Heart right ventricle (tissue), 2 donors: ENCODE measurements around a stretch of chr3.

GRCh38 chr3:71219815-71220492 lies 363.6 kb downstream of the FOXP1 start:
- PRO-cap, 2 experiments: no peak in any of the 2 experiments

DNA sequence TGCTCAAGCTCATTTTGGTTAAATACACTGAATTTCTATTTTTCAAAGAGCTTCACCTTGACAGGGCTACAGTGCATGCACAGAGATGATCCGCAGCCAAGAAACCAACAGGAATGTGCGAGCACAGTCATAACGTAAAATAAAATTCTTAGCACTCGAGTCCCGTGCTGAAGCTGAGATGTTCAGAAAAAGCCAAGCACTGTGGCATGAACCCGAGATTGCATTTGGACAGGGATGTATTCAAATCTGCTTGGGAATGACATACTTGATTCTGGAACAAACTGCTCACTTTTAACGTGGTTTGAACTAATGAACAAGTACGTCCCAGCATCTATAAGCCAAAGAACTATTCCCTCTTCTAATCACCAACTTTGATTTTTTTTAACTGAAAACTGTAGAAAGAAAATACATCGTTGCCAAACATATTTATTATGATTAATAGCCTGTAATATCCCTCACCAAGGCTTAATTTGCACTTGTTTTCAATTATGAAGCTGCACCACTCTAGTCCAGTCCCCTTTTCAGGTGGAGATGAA lies 340.2 kb downstream of the FOXP1 start:
- PRO-cap, 2 experiments: no peak in any of the 2 experiments

- PRO-cap, 2 experiments: no peak in any of the 2 experiments
Observed at GRCh38 chr3:71249096-71249634, 334.4 kb downstream of the FOXP1 start.

DNA sequence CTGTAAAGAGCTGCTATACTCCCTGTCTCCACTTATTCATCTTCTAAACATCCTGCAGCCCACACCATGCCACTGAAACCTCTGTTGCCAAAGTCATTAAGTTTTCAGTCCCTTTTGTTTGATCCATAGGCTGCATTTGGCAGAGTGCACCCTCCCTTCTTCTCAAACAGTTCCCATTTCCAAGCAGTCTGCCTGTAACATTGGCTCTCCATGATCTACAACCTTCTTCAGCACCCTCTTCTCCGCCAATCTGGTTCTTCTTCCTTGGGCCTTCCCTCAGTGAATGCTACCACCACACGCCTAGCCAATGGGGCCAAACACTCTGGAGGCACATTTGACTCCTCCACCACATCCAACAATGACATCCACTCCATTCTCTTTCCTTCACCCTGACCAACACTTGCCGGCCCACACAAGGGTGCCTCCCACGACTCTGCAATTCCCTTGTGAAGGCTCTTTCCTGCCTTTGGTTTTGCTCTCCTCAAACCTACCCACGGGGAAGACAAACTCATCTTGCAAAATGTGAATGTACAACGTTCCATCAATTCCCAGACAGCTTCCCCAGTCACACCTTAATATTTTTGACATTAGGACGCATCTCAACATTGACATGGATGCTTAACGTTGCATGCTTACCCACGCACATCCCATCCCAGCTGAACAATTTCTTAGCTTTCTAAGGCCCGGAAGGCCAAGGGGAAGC lies 263.8 kb downstream of the FOXP1 start:
- PRO-cap, 2 experiments: no peak in any of the 2 experiments

- PRO-cap, 2 experiments: no peak in any of the 2 experiments
Observed at GRCh38 chr3:71423097-71424031, 160.2 kb downstream of the FOXP1 start.

- PRO-cap, 2 experiments: no peak in any of the 2 experiments
Observed at GRCh38 chr3:71441910-71442825, 141.4 kb downstream of the FOXP1 start.

DNA sequence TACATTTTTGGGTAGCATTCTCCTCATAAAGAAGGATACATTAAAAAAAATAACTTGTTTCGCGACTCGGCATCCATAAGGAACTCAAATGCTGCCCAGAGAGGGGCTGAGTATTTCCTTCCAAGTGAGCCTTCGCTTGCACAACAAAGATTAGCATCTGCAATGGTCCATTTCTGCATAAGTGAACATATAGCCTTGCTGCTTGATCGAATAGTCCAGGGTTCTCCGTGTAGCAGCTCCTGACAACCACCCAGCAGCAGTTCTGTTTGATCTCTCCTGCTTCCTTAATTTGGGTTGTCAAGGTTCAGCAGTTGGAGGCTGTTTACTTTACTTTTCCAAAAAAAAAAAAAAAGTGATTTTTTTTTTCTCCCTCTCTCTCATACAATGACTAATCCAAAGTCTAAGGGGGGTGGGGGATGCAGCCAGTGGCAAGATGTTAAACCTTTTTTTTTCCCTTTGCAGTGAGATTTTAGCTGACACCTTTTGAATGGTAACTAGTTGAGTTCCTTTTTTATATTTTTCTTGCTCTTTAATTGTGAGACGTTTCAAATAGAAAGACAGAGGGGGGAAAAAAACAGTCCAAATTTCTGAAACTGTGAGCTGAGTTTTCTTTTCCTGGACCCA lies 3.6 kb downstream of the FOXP1 start:
- PRO-cap, 2 experiments: peak in 2 of 2 experiments; most common minus-strand start position 278 of the sequence (in 2)

- PRO-cap, 2 experiments: no peak in any of the 2 experiments
Observed at GRCh38 chr3:71585180-71585568, 1.6 kb upstream of the FOXP1 start.

DNA sequence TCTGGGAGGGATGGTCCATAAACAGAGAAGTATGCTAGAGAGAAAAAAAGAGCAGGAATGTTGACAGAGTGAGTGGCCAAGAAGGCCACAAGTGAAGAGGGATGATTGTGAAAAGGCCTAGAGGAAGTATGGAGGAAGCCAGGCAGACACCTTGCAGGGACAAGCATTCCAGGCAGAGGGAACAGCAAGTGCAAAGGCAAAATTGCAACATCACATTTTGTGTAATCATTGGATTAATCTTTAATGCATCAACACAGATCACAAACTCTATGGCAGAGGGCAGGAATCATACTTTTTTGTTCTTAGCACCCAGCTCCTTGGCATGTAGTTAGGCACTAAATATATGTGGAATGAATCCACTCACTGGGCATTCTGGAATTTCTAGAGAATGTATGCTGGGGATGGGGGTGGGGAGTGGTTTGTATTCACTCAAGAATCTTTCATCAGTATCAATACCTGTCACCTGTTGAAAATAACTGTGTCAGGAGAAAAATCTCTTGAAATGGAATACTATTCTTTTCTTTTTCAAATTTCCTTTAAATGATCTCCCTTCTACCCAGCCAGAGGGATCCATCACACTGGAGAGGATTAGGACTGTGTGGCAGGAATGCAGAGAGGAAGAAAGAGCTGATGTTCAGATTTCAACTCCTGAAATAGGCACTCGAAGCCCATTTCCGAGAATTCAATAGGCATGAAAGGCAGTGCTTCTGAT lies 312.2 kb upstream of the PROK2 start:
- PRO-cap, 2 experiments: no peak in any of the 2 experiments

DNA sequence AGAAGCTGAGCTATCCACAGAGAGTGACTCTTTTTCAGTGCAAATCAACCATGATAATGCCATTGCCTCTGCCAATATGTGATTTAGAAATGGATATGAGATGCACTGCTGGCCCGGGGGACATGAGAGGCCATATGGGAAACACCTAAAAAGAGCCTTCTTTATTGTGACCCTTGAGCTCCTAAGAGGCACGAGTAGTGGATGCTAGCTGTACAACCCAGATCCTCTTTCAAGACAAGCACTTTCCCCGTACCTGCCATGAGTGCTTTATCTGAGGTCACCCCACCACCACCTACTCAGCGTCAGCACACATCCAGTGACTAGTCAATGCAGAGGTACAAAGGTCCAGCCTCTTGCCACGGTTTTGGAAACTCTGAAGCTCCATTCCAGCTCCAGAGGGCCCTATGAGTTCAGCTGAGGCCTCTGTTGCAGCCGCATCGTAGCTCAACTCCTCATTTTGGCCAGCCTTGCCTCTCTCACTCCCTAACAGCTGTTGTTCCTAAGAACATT lies 404.9 kb upstream of the PROK2 start:
- PRO-cap, 2 experiments: no peak in any of the 2 experiments

DNA sequence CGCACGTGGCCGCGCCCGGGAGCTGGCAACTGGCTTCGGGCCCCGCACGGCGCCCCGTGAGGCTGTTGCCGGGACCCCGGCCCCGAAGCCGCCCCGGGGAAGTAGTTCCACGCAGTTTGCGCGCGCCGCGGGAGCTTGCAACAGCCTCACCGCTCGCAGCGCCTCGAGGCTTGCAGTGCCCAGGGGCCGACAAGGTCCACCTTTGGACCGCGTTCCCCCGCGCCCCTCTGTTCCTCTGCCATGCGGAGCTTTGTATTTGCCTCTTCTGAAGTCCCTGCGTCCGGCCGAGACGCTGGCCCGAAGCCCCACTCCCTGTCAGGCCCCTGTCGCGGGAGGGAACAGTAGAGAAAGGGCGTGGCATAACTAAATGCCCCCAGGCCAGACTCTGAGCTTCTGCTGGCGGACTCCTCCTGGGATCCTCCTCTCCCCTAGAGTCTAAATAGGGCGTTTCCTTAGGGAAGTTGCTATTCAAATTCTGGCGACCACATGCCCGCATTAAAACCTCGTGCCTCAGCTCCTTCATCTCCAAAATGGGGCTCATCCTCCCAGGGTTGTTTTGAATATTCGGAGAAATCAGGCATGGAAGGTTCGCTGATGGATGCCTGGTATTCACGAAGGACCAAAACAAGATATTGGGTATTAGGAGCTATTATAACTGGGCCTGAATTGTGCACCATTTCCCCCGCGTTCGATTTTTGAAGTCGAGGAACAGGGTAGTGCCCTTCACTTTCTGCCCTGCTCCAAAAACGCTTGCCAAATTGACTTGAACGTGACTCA lies 400.7 kb downstream of the SHQ1 start:
- PRO-cap, 2 experiments: no peak in any of the 2 experiments

GRCh38 chr3:72482788-72483363 lies 365.4 kb downstream of the SHQ1 start:
- PRO-cap, 2 experiments: peak in 1 of 2 experiments; most common plus-strand start chr3:72483118 (in 1); most common minus-strand start chr3:72482945 (in 1)

DNA sequence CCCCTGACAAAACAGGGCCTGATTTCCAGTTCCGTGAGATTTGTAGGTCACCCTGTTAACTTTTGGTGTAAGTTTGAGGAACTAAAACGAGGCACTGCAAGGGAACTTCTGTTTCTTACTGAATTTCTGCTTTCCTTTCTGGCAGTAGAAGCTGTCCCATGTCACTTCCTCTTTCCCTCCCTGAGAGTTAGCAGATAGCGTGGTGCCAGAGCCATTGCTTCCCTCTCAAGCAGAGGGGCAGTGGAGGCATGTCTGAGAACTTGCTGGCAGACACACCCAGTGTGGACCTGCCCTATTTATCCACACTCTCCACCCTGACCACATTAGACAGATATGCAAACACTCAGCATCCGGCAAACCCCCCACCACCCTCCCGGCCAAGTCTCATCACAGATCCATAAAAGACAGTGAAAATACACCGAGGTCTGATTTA lies 324.8 kb downstream of the SHQ1 start:
- PRO-cap, 2 experiments: no peak in any of the 2 experiments

- PRO-cap, 2 experiments: peak in 1 of 2 experiments; most common plus-strand start chr3:72887125 (in 1); most common minus-strand start chr3:72887003 (in 1)
Observed at GRCh38 chr3:72886835-72887190, 1.0 kb upstream of the GXYLT2 start.

DNA sequence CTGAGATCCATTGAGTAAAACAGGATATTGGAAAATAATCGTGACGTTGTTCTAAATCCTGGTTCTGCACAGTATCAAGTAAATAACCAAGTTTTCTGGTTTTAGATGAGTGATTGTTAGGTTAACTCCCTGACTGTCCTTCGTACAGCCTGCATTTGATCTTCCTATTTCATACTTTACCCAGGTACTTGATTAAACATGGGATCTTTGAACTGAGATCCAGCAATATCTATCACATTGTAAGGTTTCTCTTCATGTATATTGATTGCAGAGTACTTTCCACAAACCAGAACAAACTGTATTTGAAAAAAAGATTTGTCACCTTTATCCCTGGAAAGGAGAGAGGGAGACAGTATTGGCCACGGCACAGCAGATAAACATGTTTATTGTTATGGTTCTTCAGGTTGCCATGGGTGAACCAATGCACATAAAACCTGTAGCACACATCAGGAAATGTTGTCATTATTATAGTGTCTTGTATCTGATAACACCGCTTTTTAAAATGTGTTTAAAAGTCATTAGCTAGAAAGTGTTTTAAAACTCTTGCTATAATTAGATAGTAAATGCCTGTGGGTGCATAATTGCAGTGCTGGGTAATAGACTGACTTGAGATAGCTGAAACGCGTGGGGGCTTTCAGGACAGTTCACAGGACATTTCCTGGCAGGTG lies 36.0 kb upstream of the PPP4R2 start:
- PRO-cap, 2 experiments: no peak in any of the 2 experiments

GRCh38 chr3:73068228-73068896 lies 6.9 kb downstream of the EBLN2 start:
- PRO-cap, 2 experiments: no peak in any of the 2 experiments

GRCh38 chr3:73338896-73339095 lies 277.3 kb downstream of the EBLN2 start:
- PRO-cap, 2 experiments: no peak in any of the 2 experiments

DNA sequence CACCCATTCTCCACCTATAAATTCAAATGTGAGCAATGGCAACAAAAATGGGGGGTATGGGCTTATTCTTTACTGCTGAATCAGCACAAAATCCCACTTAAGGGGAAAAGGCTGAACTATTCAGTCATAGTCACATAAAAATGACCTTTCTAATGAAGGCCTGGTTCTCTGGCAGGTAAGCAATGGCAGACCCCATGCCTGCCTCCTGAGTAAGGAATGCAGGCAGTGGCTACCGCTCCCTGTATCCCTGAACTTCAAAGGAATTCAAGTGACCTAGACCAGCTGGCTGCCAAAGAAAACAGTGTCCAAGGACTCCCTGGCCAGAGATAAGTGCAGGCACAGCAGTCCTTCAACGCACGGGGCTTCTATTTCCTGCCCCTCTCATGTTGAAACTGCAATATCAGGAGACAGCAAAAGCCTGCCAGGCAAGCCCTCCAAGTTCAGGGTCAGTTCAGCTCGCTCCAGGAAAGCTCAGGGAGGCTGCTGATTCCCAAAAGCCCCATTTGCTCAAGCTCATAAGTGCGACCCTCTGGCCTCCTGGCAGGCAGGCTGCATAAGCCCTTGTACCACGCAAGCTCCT lies 134.1 kb downstream of the PDZRN3 start:
- PRO-cap, 2 experiments: no peak in any of the 2 experiments

GRCh38 chr3:73719893-73720292 lies 95.2 kb upstream of the PDZRN3 start:
- PRO-cap, 2 experiments: no peak in any of the 2 experiments

- PRO-cap, 2 experiments: no peak in any of the 2 experiments
Observed at GRCh38 chr3:74120576-74120821, 494.0 kb downstream of the CNTN3 start.